Epithelial cell of prostate (primary cell): Measurements from ENCODE around the genes ANKRD42, CCDC83 and PRSS23.

DNA sequence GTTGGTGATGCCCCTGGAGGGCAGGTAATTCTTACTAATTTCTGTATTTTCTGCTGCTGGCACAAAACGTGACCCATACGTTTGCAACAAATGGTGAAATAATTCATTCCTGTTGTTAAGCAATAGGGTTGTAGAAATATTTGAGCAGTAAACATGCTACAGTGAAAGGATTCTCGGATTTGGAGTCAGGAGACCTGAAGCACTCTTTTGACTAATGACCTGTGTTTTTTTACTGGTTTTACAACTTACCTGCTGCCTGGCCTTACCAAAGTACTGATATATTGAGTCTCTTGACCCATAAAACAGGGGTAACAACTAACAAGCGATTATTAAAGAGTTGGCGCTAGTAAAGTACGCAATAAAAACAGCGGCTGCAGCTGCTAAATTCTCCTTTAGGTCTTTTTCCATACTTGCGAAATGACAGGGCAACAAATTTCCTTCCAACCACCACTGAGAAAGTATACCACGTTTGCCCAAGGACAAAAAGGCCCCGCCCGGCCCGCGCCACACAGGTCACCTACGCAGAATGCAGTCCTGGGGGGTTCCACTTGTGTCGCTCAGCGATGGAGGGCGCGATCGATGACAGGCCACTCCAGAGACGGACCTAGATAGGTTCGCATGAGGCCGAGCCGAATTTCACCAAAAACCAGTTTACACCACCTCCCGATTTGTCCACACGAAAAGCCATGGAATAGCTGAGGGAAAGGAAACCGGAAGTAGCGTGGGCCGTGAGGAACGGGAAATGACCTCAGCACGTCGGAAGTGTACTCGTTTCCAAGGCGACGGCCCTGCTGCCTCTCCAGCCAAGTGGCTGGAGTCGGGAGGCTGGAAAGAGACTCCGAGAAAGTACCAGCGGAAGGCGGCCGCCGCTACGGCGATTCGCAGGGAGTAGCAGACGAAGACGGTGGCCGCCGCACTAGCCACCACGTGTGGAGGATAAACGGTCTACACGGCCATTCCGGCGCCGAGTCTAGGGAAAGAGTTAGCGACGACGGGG, at the start of gene ANKRD42:
Gene ANKRD42 (plus strand): TSS at position 767 of the 997 bp plus-strand sequence.
- RRBS: under 1% methylated on average over 6 of the region's 56 CpGs

GRCh38 chr11:83508674-83509327, 222.6 kb upstream of the CCDC90B start:
- RRBS: no CpG with 5 or more reads among the region's 7 CpGs

DNA sequence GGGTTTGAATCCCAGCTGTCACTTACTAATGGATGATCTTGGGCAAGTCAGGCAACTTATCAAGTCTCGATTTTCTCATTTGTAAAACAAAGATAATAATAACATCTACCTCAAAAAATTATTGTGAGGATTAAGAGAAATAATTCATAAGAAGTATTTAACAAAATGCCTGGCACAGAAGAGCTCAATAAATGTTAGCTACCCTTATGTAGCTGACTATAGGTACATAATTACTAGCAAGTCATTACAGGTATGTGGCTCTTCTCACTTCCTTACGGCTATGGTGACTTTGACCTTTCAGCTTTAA, 642.4 kb upstream of the CCDC90B start:
- RRBS: no CpG with 5 or more reads among the region's 2 CpGs

GRCh38 chr11:84316886-84317767, 1031.0 kb upstream of the CCDC90B start:
- RRBS: no CpG with 5 or more reads among the region's 15 CpGs

DNA sequence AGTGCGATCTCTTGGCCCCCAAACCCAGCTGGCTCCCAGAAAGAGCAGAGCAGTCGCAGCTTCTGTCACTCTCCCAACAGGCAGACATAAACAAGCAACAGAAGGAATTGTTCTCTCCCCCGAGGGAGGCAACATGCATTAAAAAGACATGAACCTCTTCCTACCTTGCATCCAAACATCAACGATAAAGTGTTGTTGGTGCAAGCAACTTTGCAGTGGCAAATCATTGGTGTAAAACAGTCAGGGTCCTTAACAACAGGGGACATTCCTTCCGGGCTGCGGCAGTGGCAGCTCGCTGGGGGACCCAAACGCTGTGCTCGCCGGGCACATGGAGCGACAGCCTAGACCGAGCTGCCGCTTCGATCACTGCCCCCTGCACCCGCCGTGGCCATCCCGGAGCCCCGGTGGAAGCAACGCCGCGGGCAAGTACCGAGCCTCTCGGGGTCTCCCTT, 907.0 kb downstream of the DLG2 start:
- RRBS: 2% methylated on average over 13 of the region's 23 CpGs

GRCh38 chr11:85016634-85017116, 610.5 kb downstream of the DLG2 start:
- RRBS: no CpG with 5 or more reads among the region's 2 CpGs

- RRBS: no CpG with 5 or more reads among the region's 1 CpG
Observed at GRCh38 chr11:85041679-85041878, 585.6 kb downstream of the DLG2 start.

GRCh38 chr11:85718752-85719509, 32.9 kb upstream of the CCDC89 start:
- RRBS: no CpG with 5 or more reads among the region's 9 CpGs

- RRBS: 0% methylated on average over 2 of the region's 76 CpGs
Observed at GRCh38 chr11:85854356-85855492, at the start of gene CCDC83. TSS of gene CCDC83 (plus strand) at chr11:85855383.

- RRBS: no CpG with 5 or more reads among the region's 2 CpGs
Observed at GRCh38 chr11:85963976-85965161, 104.5 kb downstream of the PICALM start.

DNA sequence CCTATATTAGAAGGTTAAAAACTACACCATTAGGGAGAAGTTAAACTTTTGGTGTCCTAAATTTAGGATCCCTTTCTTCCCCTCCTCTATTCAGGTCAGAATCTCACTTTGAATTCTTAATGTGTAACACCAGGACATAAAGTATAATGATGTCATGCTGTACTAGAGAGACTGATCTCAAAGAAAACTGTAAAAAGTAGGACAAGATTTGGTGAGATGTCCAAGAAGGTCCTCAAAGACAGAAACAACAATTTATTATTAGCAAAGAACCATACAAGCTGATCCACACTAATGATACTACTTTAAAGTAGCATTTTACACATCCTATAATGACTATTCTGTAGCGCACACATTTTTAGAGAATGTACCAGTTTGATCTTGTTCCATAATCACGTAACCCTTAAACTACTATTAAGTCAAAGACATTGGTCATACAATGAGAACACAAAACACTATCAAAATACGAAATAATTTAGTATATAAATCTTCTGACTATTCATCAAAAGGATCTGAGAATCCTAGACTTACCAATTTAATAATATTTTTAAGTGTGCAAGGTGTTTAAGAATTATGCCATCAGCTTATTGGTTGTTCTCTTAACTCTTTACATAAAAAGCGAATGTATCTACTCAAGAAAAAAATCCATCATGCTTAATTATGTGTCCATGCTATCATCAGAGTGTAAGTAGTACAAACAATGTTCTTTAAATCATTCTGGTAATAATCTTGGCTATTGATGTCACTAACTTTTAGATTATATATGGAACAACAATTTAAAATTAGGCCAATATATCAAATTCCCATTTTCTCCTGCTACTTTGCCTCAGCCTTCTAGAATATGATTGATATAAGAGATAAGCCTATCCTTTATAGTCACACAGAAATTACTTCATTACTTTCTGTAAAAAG, 83.6 kb downstream of the PICALM start:
- RRBS: no CpG with 5 or more reads among the region's 4 CpGs

- RRBS: no CpG with 5 or more reads among the region's 4 CpGs
Observed at GRCh38 chr11:85994899-85995769, 73.8 kb downstream of the PICALM start.

DNA sequence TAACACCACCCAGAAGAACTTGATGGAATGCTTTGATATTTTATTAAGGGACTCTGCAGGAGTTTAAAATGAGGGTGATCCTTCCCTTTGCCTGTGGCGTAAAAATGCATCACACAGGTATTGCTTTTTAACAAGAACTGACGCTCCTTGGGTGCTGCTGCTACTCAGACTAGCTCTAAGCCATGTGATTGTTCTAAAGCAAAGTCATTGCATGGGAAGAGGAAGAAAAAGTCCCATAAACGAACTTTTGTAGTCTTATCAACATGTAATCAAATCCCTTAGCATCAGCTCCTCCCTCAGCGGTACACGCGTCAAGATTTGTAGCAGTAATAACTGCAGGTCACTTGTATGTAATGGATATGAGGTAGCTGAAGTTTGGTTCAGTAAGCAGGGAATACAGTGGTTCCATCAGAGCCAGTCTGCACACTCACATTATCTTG, 48.3 kb upstream of the EED start:
- RRBS: no CpG with 5 or more reads among the region's 6 CpGs

- RRBS: 5% methylated on average over 45 of the region's 106 CpGs
Observed at GRCh38 chr11:86799660-86800837, at the start of gene PRSS23. TSS of gene PRSS23 (plus strand) at chr11:86800542.

- RRBS: no CpG with 5 or more reads among the region's 2 CpGs
Observed at GRCh38 chr11:86812077-86812316, 11.7 kb downstream of the PRSS23 start.

DNA sequence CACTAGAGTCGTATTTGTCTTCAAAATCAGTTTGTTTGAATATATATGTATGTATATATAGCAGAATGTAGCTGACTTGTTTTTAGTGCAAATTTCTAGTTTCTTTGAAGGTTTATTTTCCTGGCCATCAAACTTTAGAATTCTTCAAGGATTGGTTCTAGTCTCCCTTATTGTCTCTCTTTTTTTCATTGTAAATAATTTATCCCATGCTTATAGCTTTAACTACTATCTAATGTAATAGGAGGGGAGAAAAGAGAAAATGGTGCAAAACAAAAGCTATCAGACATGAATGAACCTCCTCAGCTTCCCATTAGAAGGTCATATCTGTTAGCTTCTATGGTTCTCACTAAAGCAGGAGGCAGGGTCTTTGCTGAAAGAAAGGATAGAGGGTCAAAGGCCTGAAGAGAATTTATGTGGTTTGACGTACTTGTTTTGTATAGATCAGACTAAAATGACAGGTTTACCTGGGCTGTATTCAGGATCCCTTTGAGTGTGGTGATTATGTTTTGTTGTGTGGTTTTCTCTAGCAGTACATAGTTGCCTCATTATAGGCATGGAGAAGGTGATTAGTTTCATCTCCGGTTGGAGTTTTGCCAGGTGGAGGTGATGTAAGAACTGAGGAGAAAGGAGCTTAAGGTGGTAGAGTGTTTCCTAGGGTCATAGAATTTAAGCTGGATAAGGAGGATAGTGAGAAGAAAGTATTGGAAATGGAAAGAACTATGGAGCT, 228.8 kb downstream of the TMEM135 start:
- RRBS: no CpG with 5 or more reads among the region's 3 CpGs

DNA sequence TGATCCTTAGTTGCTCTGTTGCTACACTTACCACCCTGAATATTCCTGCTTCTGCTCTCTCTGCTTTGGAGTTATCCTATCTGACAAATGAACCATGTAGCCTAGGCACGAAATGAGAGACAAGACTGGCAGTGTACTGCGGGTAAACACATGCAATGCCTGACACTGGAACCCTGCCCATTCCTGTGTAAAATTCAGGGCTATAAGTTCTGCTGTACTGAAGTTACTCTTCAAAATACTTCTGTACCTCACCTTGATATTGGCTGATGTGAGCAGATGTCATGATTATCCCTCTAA, 289.9 kb downstream of the RAB38 start:
- RRBS: no CpG with 5 or more reads among the region's 2 CpGs

DNA sequence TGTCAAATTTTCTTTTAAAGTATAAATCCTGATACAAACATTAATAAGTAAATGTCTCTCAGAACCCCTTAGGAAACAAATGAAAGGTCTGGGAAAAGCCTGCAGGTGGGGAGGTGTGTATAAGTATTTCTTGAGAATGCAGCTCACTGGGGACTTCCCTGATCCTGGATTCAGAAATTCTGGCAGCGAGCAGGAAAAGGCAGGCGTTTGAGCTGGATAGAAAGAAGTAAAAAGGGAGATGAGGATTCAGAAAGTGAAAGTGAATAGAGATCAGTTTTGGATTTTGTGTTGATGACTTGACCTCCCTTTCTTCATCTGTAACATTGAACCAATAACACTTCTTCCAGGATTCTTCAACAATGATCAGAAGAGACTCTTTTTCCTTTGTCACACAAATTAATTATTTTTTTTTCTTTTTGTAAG, 68.4 kb upstream of the CTSC start:
- RRBS: no CpG with 5 or more reads among the region's 2 CpGs

GRCh38 chr11:89364839-89365328, 126.3 kb downstream of the NOX4 start:
- RRBS: no CpG with 5 or more reads among the region's 2 CpGs